Mammary epithelial cell (primary cell): ENCODE results near the gene ADRA2B.

DNA sequence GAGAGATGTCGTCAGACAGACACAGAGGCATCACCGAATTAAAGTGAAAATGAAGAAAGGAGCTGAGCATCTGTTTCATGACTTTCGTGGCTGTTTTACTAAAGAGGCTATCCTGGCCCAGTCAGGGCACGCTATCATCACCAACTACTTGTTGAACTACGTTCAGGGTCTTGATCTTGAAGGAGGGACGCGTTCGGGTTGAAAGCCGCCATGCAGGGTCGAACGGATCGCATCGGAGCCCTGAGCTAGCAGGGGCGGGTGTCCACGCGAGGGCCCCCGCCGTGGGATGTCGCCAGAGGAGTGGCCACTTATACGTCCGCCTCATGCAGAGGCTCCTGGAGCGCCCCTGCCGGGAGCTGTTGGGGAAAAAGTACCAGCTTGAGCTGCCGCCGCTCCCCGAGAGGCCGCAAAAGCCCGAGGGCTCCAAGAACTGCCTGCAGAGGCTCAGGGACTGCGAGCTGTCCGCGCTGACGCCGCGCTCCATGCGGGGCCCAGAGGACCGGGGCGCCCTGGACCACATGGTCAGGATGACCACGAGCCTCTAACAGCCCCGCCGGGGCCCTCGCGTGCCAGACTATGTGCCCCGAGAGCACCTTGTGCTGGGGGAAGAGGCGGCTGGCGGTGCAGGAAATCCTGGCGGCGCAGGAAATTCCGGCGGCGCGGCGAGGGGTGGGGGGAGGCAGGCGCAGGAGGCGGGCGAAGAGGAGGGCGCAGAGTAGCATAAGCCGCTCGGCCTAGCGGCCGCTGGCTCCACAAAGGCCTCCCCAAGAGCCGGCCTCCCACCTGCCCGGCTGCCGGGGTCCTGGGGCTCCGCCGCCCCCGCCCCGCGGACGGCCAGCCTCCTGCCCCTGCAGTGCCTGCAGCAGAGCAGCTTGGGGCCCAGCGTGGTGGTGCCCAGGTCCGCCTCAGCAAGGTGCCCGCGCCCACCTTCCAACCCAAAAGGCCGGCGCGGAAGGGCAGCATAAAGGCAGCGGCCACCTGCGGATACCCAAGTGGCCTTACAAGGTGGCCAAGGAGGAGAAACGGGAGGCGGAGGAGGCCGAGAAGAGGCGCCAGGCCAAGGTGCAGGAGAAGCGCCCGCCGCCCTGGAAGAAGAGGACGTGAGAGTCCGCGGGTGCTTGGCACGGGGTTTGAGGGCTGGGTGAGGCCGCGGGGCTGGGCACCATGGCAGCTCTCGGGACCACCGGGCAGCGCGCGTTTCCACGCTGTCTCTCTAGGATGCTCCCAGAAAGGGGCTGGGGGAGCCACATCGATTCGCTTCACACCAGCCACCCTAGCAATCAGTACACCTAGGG is 42.0 kb upstream of the TRIM43B start:
- CAGE, long polyA plus RNA, result no peak
- RRBS, result under 1% methylated on average over 10 of the region's 99 CpGs

GRCh38 chr2:95824627-95825597 is 166.7 kb downstream of the ANKRD36C start:
- CAGE, long polyA plus RNA, result no peak
- RRBS, result no CpG with 5 or more reads among the region's 6 CpGs

- CAGE, long polyA plus RNA, result no peak
- RRBS, result no CpG with 5 or more reads among the region's 3 CpGs
Measured at GRCh38 chr2:95838832-95839276, 152.8 kb downstream of the ANKRD36C start.

DNA sequence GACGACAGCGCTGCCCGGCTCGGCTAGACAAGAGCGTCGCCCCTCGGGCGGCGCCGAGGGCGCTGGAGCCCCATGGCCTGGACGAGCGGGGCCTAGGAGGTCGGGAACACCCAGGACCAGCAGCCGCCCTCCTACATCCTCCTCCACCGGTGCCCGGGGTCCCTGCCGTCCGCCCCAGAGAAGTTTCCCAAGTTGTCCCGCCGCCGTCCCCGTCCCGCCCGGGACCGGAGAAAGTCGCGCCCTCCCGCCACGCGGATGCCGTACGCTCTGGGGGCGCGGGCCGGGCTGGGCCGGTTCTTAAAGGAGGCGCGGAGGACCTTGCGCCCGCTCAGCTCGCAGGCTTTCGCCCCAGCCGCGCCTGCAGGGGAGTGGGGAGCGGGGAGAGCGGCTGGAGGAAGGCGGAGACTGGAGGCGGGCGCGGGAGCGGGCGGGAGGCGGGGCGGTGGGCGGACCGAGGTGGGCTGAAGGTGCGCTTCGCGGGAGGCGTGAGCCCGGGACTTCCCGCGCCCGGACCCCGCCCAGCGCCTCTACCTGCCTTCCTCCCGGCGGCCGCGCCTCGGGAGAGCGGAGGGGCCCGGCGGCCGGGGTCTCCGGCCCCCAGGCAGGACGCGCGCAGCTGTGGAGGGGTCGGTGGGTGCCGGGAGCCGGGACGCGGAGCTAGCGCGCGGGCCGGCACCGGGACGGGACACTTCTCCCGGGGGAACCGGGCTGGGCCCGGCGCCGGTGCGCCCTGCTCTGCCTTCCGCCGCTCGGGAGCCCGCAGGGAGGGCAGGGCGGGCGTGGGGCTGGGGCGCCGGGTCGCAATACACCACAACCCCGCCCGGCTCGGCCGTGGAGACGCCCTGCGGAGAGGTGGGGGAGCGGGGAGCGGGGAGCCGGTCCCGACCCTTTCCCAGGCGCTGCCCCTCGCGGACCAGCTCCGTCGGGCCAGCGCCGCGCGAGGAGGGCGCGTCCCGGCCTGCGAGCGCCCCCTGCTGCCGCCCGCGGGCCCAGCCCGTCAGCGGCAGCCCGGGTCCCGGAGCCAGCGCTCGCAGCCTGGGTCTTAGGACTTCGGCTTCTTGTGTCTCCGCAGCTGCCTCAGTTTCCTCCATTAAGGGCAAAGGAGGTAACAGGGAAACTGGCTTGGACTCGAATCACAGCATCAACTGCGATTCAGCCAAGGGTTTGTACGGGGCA is at the start of gene ADRA2B:
TSS of gene ADRA2B (minus strand) at position 370 of the 1,176 bp plus-strand sequence.
- CAGE, long polyA plus RNA, result no peak
- RRBS, result 3% methylated on average over 66 of the region's 144 CpGs

DNA sequence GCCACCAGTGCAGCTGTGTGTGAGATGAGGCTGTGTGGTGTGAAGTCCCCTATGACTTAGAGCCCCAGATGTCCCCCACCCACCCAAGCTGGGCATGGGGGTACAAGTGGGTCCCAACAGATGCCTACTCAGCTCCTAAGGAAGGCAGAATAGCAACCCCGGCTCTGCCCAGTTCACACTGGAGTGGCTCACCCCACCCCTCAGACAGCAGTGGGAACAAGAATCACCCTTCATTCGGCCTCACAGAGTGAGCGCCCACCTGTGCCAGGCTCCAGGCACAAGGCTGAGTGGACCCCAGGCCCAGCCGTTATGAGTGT is 2.6 kb upstream of the ASTL start:
- CAGE, long polyA plus RNA, result no peak
- RRBS, result no CpG with 5 or more reads among the region's 4 CpGs

DNA sequence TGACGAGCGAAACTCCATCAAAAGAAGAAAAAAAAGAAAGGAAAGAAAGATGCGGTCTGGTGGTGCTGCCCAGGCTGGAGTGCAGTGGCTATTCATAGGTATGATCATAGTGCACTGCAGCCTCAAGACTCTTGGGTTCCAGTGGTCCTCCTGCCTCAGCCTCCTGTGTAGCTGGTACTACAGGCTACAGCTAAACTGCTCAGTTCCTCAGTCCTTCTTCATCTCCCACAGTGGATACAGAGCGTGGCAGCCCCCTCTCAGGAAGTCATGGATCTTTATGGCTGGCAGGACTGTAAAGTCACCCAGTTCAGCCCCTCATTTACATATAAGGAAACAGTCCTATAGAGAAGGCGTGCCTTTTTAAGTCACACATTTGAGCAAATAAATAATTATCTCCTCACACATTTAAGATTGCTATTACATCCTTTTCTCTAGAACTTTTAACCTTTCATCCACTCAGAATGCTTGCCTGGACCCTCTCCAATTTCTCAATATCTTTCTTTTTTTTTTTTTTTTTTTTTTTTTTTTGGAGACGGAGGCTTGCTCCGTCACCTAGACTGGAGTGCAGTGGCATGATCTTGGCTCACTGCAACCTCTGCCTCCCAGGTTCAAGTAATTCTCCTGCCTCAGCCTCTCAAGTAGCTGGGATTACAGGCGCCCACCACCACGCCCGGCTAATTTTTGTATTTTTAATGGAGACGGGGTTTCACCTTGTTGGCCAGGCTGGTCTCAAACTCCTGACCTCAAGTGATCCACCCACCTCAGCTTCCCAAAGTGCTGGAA is 20.9 kb downstream of the TMEM127 start:
- CAGE, long polyA plus RNA, result no peak
- RRBS, result no CpG with 5 or more reads among the region's 11 CpGs

DNA sequence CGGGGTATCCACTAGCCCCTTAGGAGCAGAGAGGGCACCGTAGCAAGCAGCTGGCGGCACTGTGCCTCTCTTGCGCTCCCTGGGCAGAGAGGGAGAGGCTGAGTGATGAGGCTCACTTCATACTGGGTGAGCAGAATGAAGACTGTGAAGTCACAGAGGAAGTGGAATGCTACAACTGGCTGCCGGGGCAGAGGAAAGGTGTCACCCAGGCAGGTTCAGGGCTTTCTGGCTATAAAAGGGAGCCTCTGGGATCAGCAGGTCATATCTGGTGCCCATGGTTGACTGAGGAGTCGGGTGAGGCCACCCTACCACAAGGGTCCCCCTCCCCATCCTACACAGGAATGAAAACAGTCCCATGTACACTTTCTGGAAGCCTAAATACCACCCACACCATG is 895 bp downstream of the ITPRIPL1 start:
- CAGE, long polyA plus RNA, result no peak
- RRBS, result no CpG with 5 or more reads among the region's 6 CpGs

GRCh38 chr2:96469959-96470355 is 35.2 kb downstream of the NEURL3 start:
- CAGE, long polyA plus RNA, result no peak
- RRBS, result no CpG with 5 or more reads among the region's 8 CpGs

- CAGE, long polyA plus RNA, result no peak
- RRBS, result no CpG with 5 or more reads among the region's 35 CpGs
Measured at GRCh38 chr2:96485709-96486689, 19.2 kb downstream of the NEURL3 start.

- CAGE, long polyA plus RNA, result no peak
- RRBS, result no CpG with 5 or more reads among the region's 10 CpGs
Measured at GRCh38 chr2:96501972-96502391, 3.2 kb downstream of the NEURL3 start.

DNA sequence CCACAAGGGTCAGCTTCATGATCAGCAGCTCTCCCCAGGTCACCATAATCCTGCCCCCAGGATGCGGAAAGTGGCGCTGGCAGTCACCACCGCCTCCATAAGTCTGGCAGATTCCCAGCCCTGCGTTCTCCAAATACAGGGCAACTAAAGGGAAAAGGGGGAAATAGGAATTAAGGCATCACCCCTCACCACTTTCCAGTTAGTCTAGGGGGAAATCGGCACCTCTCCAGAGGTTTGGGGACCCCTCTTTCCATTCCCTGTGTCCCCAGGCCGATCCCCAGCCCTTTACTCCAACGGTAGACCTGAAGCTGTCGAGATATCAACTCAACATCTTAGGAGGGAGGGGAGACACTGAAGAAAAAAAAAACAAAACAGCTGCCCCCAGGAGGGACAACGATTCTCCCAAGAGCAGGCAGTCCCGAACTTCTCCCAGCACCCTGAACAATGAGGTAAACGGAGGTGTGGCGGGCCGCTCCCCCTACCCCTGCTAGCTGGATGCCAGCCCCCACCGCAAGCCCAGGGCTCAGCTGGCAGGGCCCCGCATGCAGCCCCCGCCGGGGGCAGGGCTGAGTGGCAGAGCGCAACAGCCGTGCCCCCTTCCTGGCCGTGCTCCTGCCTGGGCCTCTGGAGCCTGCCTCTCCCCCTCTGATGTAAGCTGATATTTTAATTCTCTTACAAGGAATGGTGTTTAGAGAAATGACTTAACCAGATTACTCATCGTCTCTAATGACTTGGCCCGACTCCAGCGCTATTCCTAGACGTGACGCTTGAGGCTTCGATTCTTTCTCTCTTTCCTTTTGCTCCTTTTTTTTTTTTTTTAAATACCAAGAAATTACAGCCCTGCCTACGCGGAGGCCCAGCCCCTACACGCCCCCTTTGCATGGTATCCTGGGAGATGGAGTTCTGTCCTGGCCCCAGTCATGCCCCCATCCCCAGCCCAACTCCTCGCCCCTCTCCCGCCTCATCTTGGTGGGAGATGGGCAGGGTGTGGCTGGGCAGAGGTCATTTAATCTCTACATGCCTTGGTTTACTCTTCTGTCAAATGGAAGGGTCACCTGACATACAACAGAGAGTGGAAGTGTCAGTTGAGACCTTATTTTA is 4.7 kb upstream of the ARID5A start:
- CAGE, long polyA plus RNA, result no peak
- RRBS, result no CpG with 5 or more reads among the region's 31 CpGs

- CAGE, long polyA plus RNA, result no peak
- RRBS, result no CpG with 5 or more reads among the region's 17 CpGs
Measured at GRCh38 chr2:96556428-96557424, 20.2 kb downstream of the ARID5A start.

- CAGE, long polyA plus RNA, result no peak
- RRBS, result no CpG with 5 or more reads among the region's 6 CpGs
Measured at GRCh38 chr2:96759347-96759948, 1.3 kb upstream of the CNNM4 start.

DNA sequence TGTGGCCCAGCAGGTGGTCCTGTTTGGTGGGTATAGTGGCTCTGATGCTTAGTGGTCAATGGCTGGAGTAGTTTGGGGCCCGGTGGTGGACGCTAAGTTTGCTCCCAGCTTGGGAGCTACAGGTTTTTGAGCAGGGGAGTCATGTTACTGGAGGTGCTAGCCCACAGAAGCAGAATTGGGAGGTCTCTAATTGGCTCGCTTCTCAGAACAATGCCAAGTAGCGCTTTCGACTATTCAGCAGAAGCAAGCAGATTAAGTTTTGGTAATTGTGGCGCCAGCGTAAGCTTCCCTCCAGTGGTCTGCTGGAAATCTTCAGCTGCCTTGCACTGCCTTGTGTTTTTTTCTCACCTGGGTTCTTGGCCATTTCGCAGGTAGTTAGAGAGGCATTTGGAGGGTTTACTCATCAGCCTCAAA is 2.2 kb downstream of the CNNM4 start:
- CAGE, long polyA plus RNA, result no peak
- RRBS, result 20% methylated on average over 1 of the region's 8 CpGs

GRCh38 chr2:96767228-96767852 is 6.6 kb downstream of the CNNM4 start:
- CAGE, long polyA plus RNA, result no peak
- RRBS, result no CpG with 5 or more reads among the region's 6 CpGs

GRCh38 chr2:96856948-96857499 is 792 bp downstream of the ANKRD39 start:
- CAGE, long polyA plus RNA, result no peak
- RRBS, result 0% methylated on average over 2 of the region's 16 CpGs

- CAGE, long polyA plus RNA, result no peak
- RRBS, result 0% methylated on average over 1 of the region's 15 CpGs
Measured at GRCh38 chr2:96868094-96868448, 1.8 kb downstream of the SEMA4C start.

- CAGE, long polyA plus RNA, result no peak
- RRBS, result no CpG with 5 or more reads among the region's 21 CpGs
Measured at GRCh38 chr2:96875792-96876833, 6.2 kb upstream of the SEMA4C start.

DNA sequence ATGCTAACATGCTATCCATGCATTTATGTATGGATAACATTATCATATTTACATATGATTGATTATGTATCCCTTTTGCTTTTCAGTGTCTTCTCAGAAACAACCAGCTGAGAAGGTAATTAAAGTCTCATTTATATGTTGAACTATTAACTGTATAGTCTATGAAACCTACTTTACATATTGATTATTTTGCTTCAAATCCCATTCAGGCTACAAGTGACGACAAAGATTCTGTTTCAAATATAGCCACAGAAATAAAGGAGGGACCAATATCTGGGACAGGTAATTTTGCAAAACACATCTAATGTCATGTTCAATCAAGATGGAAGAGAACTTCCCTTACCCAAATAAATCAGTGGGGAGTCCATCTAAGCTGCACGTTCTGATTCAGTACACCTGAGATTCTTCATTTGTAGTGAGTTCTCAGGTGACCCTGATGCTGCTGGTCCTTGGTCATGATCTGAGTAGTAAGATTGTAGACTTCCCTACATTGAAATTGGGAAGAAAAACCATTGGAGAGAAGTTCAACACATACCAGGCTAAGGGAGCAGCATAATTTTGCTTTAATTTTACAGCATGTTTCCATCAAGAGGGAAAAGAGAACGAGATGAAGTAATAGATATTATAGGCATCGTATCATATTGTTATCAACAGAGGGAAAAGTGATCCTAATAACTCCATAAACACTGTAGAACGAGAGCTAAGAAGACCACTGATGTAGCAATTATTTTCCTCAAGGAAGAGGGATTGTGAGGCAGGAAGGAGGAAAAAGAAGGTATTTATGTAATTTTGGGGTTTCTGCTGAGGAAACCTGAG is 66.9 kb downstream of the ANKRD36 start:
- CAGE, long polyA plus RNA, result no peak
- RRBS, result no CpG with 5 or more reads among the region's 5 CpGs

DNA sequence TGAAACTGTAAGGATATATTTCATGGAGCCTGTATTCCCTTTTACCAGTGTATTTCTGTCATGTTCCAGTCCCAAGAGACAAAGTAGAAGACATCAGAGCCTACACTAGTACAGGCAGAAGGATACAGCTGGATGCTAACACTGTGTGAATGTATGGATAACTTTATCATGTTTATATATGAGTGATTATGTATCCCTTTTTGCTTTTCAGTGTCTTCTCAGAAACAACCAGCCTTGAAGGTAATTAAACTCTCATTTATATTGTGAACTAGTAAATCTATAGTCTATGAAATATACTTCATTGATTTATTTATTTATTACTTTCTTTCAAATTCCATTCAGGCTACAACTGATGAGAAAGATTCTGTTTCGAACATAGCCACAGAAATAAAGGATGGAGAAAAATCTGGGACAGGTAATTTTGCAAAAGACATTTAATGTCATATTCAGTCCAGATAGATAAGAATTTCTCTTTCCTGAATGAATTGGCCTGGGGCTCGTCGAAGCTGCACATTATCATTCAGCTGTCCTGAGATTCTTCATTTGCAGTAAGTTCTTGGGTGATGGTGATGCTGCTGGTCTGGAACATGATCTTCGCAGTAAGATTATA is 77.9 kb downstream of the ANKRD36 start:
- CAGE, long polyA plus RNA, result no peak
- RRBS, result no CpG with 5 or more reads among the region's 4 CpGs